HT-29 (cell line): ENCODE measurements around the gene PSMD5.

- RAMPAGE, long total RNA: no peak
Measured at GRCh38 chr9:116425325-116425732, 261.8 kb upstream of the TRIM32 start.

GRCh38 chr9:116543604-116544062 is 143.5 kb upstream of the TRIM32 start:
- RAMPAGE, long total RNA: no peak

DNA sequence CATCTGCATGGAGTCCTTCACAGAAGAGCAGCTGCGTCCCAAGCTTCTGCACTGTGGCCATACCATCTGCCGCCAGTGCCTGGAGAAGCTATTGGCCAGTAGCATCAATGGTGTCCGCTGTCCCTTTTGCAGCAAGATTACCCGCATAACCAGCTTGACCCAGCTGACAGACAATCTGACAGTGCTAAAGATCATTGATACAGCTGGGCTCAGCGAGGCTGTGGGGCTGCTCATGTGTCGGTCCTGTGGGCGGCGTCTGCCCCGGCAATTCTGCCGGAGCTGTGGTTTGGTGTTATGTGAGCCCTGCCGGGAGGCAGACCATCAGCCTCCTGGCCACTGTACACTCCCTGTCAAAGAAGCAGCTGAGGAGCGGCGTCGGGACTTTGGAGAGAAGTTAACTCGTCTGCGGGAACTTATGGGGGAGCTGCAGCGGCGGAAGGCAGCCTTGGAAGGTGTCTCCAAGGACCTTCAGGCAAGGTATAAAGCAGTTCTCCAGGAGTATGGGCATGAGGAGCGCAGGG is 10.8 kb downstream of the TRIM32 start:
- RAMPAGE, long total RNA: no peak

DNA sequence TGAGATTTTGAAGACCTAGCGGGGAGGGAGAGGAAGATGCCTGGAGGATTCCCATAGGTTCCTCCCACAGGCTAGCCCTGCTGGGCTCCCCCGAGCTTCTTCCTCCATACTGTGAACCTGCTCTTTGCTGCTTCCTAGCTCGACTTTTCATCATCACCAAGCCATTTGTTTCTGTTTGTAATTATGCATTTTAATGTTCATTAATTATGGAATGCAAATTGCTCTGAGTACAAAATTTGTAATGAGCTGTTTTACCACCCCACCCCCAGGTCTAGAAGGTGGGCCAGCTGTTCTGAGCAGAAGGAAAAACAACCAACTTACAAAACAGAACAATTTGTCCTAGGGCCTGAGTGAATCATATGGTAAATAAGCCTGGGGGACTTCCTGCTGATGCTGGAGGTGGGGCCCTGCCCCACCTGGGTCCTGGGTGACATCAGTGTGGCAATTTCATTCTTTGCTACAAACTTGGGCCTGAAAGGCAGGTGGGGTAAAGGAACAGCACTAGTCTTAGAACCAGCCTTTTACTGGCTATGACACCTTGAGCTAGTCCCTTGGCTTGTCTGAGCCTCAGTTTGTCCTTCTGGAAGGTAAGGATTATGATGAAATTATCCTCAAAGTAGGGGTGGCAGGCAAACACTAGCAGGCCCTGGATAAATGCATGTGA is 150.4 kb downstream of the TRIM32 start:
- RAMPAGE, long total RNA: no peak

- RAMPAGE, long total RNA: no peak
Measured at GRCh38 chr9:117465839-117466405, 51.1 kb upstream of the ASTN2 start.

DNA sequence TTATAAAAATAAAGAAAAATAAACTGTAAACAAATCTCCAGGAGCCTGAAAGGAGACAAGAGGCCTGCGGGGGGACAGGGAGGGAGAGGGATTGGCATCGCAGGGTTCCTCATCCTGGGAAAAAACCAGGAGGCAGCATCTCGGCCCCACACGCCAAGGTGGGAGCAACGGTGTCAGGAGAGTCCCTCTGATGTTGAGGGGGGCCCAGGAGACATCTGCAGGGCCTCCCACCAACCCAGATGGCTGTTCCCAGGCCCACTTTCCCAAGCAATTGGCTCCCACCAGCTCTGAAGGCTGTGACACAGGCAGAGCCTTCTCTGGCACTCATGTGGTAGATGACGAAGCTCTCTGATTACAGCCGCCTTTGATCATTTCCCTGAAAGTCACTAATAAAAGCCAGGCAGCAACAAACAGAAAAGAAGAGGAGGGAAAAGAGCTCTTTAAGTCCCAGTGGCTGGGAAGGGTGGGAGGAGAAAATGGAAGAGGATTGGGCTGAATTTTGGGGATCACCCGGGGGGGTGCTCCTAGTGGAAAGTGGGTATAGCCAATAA is 226.5 kb downstream of the CDK5RAP2 start:
- RAMPAGE, long total RNA: no peak

DNA sequence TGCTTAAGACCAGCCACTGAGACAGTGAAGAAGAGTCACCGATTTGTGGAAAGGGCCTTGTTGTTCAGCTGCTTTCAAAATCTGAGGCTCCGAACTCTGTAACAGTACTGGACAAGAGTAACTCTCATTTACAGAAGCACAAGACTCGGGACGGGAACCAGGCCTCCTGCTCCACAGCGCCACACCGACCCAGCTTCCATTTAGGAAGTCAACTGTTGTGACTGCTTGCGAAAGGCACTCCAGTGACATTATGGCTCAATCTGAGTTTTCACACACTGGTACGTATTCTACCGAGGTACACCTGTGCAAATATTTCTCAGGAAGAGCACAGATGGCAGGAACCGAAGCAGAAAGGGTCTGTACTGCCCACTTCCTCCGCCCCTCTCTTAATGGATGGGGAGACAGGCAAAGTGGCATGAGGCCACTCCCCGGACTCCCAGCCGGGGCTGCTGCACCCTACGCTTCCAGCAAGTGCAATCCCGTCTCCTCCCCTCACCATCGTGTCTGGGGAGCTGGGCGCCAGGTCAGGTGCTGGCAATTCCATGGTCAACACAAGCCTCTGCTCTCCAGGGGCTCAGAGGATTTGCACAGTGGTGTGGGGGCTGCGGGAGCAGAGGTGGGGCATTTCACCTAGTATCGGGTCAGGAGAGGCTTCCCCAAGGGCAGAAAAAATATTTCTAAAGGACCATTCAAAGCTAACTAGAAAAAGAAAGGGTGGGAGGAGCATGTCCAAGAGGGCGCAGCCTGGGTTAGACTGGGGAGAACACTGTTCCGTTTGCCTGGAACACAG is 192.1 kb downstream of the CDK5RAP2 start:
- RAMPAGE, long total RNA: no peak

- RAMPAGE, long total RNA: no peak
Measured at GRCh38 chr9:120545529-120546026, 34.4 kb downstream of the CDK5RAP2 start.

- RAMPAGE, long total RNA: no peak
Measured at GRCh38 chr9:120550577-120550970, 29.4 kb downstream of the CDK5RAP2 start.

DNA sequence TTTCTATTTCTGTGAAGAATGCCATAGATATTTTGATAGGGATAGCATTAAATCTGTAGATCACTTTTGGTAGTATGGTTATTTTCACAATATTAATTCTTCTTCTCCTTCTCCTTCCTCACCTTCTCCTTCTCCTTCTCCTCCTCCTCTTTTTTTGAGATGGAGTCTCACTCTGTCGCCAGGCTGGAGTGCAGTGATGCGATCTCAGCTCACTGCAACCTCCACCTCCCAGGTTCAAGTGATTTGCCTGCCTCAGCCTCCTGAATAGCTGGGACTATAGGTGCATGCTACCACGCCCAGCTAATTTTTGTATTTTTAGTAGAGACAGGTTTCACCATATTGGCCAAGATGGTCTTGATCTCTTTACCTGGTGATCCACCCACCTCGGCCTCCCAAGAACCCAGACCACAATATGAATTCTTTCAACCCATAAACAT is 51.8 kb upstream of the CDK5RAP2 start:
- RAMPAGE, long total RNA: no peak

- RAMPAGE, long total RNA: no peak
Measured at GRCh38 chr9:120680822-120681384, 33.4 kb downstream of the MEGF9 start.

DNA sequence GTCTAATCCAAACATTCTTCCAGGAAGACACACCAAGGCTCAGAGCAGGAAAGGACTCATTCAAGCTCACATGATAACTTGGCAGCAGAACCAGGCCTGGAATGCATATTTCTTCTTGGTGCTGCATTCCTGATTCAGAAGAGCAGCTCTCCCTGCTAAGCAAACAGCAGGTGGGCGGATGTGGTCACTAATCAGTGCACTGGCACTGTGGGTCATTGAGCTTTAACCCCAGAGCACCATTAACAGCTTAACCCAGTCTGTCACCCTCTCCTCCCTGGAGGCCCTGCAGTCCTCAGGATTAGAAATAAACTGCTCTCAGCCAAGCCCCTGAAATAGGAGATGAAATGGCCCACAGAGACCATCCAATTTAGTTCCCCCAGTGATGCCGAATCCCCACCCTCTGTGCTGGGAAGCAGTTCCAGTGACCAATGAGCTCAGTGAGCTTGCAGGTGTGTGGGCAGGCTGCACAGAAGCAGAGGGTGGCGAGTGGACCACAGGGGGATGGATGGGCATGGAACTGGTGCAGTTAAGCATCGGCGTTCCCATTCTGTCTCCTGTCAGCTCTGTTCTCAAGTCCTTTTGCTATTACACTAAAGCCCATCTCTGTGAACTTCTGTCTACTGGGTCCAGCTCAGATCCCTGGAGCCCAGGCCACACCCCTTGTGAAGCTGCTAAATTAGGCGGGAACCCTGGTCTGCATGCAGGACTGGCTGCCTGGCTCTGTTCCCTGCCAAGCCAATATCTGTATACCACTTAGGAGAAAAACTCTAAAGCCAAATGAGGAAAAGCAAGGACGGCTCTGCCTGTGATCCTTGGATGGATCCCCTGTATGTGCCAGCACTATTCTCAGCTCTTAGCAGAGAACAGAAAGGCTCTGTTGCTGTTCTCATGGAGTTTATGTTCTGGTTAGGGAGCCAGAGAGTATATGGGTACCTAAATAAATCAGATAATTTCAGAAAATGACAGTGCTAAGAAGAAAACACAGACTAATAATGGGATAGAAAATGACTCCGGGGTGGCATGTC is 16.7 kb upstream of the MEGF9 start:
- RAMPAGE, long total RNA: no peak

DNA sequence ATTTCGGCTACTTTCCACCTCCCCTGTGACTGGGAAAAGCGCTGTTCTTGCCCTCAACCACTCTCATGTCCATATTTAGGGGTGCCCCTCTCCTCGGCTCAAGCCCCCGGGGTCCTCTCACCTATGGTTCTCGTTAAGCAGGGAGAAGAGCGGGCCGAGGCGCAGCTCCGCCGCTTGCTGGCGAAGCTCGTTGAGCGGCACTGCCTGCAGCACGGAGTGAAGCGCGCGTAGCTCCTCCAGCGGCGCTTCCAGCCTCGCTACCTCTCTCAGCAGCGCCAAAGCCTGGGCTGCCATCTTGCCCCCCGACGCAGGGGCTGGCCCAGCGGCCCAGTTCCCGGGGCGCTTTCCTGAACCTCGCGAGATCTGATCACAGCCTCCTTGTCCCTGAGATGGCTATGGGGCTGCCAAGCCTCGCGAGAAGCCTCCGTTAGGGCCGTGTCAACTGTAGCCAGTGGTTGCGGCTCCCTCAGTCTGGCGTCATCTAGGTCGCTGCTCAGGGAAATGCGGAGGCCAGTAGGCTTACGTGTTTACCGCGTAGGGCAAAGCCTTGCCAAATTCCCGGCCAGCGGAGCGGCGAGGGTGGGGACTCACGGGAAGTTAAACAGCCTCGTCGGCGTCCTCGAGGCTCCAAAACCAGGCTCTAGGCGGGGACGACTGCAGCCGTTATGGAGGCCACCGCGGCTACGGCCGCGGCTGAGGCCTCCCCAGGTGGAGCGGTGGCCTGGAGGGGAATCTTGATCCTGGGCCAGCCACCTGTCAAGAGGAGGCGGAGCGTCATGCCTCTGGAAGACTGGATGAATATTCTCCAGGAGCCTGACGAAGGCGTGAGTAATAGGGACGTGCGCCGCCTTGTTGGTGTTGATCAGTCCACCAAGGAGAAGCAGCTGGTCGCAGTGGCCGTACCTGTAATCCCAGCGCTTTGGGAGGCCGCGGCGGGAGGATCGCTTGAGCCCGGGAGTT is at the start of gene PSMD5:
Gene PSMD5 (minus strand): TSS at position 307 of the 960 bp plus-strand sequence.
- RAMPAGE, long total RNA: no peak

- RAMPAGE, long total RNA: no peak
Measured at GRCh38 chr9:120845962-120847017, 3.6 kb upstream of the PSMD5 start.

DNA sequence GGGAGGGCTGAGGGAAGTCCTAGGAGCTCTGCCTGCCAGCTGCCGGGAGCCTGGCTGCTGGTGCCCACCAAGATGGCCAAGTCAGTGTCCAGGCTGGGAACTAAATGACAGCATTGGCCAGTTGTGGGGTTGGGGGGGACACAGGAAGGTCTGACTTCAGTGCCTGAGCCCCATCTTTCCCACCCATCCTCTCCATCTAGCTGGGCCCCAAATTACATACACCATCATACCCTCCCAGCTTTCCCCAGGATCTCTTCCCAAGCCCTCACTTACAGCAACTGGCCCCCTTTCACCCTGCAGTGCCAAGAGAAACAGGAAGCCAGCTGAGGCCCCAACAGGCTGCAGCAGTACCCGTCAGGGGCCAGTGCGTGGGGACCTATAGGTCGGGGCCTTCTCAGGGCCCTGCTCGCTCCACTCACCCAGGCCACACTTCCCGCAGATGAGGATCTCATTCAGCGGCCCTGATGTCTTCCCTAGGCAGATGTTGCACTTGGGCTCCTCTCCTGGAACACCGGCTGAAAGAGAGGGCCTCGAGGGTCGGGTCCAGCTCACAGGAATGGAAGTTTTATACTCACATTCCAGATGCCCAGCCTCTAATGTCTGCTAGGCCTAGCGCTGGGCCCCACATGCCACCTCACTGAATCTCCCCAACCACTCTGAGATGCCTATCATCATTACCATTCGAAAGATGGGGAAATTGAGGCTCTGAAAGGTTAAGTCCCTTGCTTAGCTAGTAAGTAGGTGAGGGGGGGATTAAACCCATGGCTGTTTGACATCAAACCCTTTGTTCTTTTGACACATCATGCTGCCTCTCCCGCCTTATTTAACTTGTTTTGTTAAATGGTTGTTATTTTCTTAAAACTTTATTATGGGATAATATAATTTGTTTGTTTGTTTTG is 6.7 kb downstream of the PHF19 start:
- RAMPAGE, long total RNA: no peak

DNA sequence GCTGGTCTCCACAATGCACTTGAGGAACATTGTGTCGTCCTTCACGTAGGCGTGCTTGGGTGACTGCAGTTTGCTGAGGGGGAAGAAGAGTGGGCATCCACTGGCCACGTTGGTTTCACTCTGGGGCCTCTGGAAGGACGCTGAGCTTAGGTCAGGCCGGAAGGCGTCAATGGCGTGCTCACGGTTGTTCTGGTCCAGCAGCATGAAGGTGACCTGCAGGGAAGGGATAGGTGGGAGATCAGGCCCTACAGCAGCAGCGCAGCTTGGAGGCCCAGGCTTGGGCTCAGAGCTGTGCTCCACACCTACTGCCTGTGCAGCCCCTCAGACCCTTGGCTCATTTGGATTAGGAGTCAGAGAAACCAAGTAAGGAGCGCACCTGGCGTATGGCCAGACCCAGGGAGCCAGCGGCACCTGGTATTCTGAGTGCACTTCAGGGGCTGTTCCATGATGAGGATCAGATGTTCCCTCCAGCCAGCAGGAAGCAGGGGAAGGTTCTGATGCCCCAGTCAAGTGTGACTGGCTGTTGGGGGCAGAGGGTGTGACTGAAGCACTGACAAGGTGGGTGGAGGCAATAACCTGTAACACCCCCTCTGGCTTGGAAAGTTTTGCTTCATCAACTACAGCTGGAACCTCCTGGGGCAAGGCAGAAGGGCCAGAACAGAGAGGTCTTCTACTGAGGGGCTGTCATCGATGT is 21.4 kb downstream of the TRAF1 start:
- RAMPAGE, long total RNA: no peak

DNA sequence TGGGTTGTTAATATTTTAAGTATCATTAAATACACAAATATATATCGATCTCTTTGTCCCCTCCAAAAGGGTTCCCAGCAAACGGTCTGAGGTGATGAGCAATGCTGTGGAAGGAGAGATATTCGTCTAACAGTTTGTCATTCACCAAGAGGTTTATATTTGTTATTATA is 1.3 kb downstream of the TRAF1 start:
- RAMPAGE, long total RNA: no peak

GRCh38 chr9:121287385-121287750 is 19.4 kb downstream of the GSN start:
- RAMPAGE, long total RNA: no peak

DNA sequence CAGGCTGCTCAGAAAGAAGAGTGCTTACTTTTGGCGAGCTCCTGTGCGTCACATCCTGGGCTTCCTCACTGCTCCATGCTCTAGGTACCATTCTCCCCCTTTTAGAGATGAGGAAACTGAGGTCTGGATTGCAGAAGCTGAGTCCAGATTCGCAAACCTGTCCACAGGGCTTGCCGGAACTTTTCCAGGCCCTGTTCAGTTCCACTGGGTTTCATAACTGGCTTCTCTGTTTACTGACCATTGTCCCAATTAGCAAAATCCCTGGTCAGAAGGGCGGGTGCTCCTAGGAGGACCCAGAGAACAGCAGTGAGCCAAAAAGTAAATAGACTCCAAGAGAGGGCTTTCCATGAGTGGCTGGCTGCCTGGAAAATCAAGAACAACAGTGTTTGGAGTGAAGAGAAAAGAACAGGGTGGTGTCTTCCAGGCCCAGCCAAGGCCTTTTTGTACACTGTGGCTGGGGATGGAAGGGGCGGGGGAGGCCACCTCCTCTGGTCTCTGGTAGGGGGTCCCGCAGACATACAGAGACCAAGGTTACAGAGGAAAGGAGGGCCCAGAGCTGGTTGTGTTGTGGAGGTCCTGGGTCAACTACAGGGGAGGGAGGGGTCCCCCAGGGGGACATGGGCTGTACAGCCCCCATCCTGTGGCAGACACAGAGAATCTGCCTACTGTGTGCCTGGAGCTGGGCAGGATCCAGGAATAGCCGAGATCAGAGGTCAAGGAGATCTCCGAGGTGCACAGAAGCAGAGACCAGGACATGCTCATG is 27.3 kb downstream of the GSN start:
- RAMPAGE, long total RNA: no peak

DNA sequence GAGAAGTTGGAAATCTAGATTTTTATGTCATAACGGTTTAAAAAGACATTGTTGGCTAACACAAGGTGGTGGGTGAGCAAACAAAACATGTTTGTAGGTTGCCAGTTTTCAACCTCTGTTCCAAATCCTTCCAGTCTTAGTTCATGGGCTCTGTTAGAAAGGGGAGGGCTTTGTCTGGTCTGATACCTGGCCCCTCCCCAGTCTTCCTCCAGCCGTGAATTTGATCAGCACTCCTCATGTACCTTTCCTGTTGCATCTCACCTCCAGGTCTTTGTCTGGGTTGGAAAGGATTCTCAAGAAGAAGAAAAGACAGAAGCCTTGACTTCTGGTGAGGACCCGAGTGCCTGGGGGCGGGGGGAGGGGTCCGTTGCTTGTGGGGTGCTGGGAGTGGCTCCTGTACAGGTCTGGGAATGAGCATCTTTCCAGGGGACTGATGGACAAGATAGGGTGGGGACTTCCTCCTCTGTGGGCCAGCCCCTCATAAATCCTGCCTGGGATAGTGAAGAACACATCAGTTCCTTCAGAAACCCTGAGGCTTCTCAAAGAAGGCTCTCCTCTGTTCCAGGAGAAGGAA is 38.8 kb downstream of the STOM start:
- RAMPAGE, long total RNA: no peak